Measurements from ENCODE around the gene SAMHD1.

DNA sequence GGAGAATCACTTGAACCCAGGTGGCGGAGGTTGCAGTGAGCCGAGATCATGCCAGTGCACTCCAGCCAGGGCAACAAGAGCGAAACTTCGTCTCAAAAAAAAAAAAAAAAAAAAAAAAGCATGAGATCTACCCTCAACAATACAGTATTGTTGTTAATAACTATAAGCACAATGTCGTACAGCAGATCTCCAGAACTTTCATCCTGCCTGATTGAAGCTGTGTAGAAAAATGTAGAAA lies 26.0 kb downstream of the SCAND1 start:
- PRO-cap: no peak

- PRO-cap: no peak
Measured at GRCh38 chr20:36125266-36125916, 29.1 kb upstream of the EPB41L1 start.

- PRO-cap: no peak
Measured at GRCh38 chr20:36155514-36156603, 1.3 kb downstream of the EPB41L1 start.

GRCh38 chr20:36221484-36222250 lies 14.6 kb upstream of the AAR2 start:
- PRO-cap: no peak

- PRO-cap: no peak
Measured at GRCh38 chr20:36466031-36466854, 75.1 kb upstream of the MYL9 start.

- PRO-cap: no peak
Measured at GRCh38 chr20:36468317-36468757, 73.0 kb upstream of the MYL9 start.

DNA sequence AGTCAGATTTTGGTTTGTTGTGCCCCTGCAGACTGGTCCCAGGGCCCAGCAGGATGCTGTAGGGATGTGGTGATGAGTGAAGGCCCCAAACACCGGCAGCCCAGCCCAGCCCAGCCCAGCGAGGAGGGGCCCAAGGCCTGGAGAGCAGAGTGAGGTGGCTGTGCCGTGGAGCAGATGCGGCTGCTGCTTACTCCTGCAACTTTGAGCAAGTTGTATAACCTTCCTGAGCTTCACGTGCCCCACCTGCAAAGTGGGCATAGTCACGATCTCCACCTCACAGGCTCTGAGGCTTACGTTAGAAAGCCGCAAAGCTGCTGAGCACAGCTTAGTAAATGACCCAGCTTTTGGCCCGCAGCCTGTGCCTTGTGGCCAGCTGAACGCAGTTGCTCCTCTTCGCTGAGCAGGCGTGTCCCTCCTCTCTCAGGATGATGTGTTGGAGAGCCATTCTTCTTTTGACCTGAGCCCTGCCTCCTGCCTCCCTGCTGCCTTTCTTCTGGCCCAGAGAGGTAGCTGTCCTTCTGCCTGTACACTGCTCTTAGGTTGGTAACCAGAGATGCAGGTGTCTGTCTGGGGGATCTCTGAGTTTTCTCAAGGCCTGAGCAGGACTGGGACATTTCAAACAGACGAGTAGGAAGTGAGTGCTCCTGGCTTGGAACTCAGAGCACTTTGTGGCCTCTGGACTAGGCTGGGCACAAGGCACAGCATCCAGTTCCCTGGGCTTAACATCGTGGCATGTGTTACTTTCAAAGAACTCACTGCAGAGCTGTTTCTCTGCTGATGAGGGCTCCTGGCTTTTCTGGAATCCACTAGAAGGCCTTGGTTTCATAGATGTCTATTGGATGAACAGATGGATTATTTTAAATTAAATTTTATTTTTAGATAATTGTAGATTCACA lies 47.5 kb upstream of the MYL9 start:
- PRO-cap: no peak

DNA sequence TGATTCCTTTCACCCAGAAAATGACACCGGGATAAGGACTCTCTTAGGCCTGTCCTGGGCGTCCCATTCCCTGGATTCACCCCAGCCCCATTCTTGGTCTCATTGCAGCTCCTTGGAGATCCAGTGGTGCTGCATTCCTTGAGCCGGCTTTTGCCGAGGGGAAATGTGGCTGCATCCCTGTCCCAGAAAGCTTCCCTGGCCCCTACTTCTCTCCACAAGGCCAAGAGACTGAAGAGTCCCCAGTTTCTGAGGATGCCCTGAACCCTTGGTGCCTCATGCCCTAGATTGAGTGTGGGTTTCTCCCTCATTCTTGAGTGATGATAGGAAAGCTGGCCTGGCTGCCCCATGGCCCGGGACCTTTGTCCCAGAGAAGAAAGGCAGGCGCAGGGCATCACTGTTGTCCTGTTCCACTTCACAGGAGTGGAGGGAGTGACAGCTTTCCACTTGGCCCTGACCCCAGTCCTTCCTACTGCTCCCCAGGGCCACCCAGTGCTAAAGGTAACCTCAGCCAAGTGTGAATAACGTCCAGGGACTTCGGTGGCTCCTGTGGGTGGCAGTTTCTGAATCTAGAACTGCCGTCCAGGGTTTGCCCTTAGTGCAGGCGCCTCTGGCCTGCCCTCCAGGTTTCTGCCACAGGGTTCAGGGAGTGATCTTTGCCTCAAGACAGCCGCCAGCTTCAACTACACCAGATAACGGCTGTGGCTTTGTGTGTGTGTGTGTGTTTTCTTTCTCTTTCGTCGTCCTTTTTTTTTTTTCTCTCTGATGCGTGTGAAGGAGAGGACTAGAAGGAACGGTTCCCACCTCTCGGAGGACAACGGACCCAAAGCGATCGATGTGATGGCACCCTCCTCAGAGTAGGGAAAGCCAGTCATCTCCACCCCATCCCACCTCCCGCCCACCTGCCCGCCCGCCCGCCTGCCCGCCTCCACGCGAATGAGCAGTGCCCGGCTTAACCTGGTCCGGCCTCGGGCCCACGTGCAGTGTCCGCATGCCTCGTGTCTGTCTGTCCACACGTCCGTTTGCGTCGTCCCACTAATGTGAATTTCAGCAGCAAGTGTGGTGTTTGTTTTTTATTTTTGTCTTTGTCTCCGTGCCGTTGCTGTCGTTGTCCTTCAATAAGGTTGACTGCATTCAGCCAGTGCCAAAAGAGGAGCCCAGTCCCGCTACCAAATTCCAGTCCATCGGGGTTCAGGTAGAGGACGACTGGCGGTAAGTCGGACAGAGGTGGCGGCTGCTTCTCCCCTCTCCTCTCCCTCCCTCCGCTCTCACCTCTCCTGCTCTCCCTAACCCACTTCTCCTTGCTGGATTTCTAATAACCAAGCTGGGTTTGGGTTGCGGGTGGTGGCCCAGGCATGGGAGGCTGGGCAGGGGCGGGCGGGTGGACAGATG lies 42.4 kb upstream of the MYL9 start:
- PRO-cap: no peak

- PRO-cap: no peak
Measured at GRCh38 chr20:36527165-36527904, 14.0 kb upstream of the MYL9 start.

DNA sequence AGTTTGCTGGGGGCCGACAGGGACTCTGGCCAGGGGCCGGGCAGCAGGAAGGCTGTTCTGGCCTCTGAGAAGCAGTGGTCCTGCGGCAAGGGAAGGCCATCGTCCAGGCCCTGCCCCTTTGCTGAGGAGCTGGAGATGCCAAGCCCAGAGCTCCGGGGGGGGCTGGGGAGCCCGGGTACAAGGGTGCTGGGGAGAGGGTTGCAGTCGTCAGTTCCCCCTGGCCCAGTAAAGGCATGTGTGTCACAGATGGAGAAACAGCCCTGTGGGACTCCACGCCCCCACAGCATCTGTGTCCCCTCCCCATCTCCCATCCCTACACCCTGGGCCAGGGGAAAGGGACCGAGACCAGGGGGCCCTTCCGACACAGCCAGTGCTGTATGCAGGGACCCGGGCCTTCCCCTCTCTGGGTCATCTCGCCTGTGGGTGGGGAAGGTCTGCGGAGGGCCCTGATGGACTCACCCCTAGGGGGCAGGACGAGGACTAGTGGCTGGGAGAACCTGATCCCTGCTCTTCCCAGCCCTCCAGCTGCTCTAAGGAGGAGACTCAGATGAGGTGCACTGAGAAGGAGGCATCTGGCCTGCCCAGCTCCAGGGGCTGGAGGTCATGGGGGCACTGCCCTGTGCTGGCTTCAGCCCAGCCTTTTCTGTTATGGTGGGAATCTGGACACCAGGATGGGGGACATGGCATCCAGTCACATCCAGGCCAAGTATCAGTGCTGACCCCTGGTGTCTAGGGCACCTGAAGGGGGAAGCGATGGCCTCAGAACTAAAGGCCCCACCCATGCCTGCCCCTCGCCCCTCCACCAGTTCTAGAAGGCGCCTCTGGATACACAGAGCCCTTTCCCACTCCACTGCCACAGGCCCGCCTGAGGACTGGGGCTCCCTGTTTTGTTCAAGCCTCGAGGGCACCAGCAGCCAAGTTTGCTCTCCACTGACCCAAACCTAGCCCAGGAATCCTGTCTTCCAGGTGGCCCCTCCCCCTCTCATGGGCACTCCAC lies 710 bp downstream of the MYL9 start:
- PRO-cap: unidirectional peak, minus-strand start at position 405 of the sequence

GRCh38 chr20:36544035-36545099 lies 3.0 kb downstream of the MYL9 start:
- PRO-cap: no peak

DNA sequence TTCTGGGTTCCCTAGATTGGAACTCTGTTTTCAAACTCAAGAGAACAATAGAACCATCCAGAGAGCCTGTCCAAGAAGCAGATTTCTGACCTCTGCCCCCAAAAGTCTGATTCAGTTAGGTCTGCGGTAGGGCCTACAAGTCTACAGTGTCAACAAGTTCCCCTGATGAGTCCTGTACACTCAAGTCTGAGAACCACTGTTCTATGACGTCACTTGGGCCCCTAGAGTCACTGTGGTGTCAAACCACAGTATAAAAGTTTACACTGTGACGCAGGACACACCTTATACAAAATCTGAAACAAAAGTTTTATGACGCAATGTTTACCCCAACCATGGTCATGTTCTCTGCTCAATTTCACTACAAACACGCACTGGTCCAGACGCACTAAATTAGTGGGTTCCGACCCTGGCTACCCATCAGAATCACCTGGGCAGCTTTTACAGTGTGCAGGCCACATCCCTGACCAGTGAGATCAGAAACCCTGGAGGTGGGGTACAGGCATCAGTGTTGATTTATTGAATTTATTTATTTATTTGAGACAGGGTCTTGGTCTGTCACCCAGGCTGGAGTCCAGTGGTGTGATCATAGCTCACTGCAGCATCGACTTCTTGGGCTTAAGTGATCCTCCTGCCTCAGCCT lies 17.8 kb downstream of the SLA2 start:
- PRO-cap: no peak

- PRO-cap: no peak
Measured at GRCh38 chr20:36652603-36653273, 6.7 kb upstream of the SLA2 start.

DNA sequence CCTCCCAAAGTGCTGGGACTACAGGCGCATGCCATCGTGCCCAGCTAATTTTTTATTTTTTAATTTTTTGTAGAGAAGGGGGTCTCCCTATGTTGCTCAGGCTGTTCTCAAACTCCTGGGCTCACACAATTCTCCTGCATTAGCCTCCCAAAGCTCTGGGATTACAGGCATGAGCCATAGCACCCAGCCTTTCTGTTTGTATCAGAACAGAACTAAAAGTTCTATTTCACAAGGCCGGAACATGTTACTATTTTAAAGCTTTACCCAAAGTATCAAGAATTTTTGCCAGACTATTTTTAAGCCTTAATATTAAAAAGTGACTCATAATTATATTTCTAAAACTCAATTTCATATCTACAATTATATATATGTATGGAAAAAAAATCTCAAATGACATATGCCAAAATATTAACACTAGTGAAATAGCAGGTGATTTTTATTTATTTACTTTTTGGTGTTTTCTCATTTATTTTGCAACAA lies 42.3 kb downstream of the NDRG3 start:
- PRO-cap: no peak

GRCh38 chr20:36856670-36856972 lies 6.7 kb downstream of the SOGA1 start:
- PRO-cap: no peak

GRCh38 chr20:36861395-36861906 lies 1.9 kb downstream of the SOGA1 start:
- PRO-cap: no peak

DNA sequence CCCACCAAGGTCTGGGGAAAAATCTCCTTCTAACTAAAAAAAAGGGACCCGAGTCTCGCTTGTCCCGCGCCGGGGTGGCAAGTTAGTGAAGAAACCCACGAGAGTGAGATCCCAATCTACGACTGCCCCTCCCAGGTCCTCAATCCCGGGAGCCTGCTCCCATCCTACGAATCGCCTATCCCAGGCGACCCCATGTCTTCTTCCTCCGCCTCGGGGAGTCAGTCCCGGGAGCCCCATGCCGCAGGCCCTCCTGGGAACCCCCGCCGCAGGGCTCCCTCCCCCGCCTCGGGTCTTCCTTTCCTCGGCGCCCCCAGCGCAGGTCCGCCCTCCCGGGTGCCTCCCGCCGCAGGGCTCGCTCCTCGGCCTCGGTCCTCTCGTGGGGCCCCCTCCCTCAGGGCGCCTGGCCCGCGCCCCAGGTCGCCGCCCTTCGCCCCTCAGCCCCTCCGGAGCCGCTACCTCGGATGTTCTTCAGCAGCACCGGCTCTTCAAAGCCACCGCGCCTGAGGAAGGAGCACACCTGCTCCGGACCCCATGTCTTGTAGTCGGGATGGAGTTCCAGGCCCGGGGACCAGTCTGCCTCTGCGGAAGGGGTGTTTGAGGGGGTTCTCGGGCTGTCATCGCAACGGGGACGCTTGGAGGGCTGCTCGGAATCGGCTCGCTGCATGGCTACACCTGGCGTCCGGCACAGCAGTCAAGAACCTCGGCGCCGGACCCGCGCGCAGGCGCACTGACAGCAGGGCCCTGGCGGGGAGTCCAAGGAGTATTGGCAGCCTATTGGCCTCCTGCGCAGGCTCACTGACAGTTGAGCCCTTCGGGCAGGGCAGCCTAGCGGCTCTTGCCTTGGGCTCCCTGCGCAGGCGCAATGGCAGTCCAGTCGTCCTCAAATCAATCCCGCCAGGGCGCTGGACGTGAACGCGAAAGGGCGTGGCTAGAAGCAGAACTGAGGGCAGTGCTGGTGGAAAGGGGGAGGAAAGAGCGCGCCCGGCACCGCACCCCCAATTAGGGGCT lies at the start of gene SAMHD1:
TSS of gene SAMHD1 (minus strand) at position 729 of the 1,008 bp plus-strand sequence.
- PRO-cap: bidirectional peak, plus-strand start at position 937 of the sequence, minus-strand start at position 729 of the sequence

- PRO-cap: unidirectional peak, minus-strand start at chr20:37295088; unidirectional peak, minus-strand start at chr20:37295153
Measured at GRCh38 chr20:37294644-37295464, 5.4 kb downstream of the MANBAL start.

DNA sequence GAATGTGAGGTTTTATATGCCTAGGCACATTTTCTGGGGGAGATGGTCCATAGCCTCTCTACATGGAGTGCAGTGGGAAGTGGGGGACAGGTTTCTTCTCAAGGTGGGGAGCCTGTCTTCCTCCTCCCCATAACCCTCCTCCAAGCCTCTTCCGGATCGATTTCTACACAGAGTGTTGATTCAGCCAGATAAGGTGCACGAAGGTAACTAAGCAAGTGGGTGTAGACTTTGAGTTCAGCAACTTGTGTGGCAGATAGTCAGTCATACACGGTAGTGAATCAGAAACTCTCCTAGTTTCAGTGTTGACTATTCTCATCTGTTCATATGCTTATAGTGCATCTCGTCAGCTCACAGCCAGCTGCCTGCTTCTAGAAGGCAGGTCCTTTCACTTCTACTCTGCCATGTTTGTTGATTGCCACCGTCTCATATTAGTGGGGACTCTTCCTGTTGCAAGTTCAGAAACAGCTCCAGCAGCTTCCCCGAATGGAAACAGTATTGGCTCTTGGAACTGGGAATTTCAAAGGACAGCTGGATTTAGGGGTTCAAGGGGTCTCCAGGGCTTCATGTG lies 19.2 kb downstream of the MANBAL start:
- PRO-cap: bidirectional peak, plus-strand start at position 351 of the sequence, minus-strand start at position 136 of the sequence

GRCh38 chr20:37358603-37359247 lies 12.8 kb downstream of the SRC start:
- PRO-cap: unidirectional peak, minus-strand start at chr20:37358863